Fibroblast of villous mesenchyme (primary cell): ENCODE measurements around the gene PEG3.

DNA sequence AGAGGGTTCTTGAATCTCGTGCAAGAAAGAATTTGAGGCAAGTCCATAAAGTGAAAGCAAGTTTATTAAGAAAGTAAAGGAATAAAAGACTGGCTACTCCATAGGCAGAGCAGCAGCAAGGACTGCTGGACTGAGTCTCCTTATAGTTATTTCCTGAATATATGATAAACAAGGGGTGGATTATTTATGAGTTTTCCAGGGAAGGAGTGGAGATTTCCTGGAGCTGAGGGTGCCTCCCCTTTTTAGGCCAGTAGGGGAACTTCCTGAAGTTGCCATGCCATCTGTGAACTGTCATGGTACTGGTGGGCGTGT, 13.6 kb downstream of the ZSCAN5A start:
- CAGE, long polyA plus RNA: no peak

DNA sequence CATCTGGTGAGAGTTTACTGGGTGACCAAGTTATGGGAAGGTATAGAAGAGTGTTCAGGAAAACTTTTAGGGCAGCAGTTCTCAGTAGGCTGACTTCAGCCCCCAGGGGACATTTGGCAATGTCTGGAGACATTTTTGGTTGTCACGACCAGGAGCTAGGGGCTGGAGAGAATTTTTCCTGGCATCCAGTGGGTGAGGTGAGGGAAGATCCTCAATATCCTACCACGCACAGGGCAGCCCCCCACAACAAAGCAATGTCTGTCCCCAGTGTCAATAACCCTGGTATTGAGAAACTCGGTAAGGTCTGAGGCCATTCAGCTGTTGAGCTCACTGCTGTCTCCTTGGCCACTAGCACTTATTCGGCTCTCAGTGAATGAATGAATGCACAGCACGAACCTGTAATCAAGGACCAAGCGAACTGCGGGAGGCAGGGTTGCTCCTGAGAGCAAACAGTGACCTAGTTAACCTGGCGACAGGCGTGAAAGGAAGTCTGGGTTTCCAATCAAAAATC, 730 bp downstream of the ZSCAN5A start:
- CAGE, long polyA plus RNA: no peak

- CAGE, long polyA plus RNA: no peak
Measured at GRCh38 chr19:56315064-56315658, 522 bp upstream of the ZSCAN5A start.

DNA sequence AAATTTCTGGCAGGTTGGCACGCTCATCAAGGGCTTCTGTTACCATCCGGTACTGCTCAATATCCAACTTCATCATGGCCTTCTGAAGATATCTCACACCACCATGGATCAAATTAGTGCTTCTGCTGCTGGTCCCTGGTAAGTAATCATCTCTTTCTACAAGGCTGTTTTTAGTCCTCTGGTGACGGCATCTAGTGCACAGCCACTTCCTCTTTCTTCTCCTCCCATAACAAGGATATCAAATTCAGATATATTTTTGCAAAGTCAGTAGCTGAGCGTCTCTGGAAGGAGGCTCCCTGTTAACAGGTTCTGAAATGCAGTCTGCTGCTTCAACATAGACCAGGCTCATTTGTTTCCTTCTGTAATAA, 7.2 kb upstream of the ZSCAN5A start:
- CAGE, long polyA plus RNA: no peak

DNA sequence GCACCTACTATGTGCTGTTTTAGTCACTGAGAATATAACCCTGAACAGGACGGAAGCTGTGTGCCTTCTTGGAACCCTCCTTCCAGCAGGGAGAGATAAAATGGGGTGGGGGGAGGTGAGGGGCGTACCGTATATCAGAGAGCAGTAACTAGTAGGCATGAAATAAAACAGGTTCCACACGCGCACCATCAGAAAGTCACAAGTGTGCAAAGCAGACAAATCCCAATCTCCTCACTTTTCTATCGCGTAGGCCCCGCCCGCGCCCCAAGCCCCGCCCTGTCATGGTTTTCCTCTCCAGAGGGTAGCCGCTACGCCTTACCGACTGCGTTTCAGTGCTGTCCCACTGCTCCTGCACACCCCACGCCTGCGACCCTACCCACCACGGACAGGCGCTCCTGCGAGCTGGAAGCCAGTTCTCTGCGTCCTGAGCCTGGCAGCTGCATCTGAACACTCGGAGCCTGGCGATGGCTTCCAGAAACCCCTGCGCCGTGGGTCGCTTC, 464 bp upstream of the ZNF470 start:
- CAGE, long polyA plus RNA: no peak

GRCh38 chr19:56840342-56841522, at the start of gene PEG3:
Gene PEG3, minus strand, starts transcription at chr19:56840726.
- CAGE, long polyA plus RNA: no peak

- CAGE, long polyA plus RNA: no peak
Measured at GRCh38 chr19:56949678-56950161, 109.2 kb upstream of the PEG3 start.

DNA sequence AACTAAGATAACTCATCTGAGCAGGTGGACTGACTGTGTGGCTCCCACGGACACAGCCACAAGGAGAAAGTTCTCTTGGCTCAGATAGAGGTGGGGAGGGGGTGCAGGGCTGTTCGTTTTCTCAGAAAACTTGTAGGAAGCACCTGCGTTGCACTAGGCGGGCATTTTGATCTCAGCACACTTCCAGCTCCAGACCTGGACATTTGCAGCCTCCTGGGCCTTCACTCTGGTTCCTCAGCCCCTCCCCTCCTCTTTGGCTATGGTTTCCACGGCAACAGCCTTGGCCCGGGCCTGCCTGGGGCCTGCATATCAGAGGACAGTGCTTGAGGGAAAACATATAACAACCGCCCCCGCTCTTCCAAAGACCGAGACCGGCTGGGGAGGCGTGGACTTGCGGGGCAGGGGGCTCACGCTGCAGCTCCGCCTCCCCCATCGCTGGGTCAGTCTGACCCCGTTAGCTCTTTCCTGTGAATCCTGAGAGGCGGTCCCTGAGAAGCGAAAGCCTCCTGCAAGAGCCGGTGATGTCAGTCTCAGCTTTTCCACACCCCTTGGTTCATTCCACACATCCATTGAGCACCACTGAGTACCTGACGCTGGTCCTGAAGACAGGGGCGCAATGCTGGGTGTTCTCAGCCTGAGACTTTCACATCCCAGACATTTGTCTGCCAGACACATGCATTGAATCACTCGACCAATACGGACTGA, 125.7 kb upstream of the PEG3 start:
- CAGE, long polyA plus RNA: no peak

GRCh38 chr19:56974106-56974830, 133.7 kb upstream of the PEG3 start:
- CAGE, long polyA plus RNA: no peak

DNA sequence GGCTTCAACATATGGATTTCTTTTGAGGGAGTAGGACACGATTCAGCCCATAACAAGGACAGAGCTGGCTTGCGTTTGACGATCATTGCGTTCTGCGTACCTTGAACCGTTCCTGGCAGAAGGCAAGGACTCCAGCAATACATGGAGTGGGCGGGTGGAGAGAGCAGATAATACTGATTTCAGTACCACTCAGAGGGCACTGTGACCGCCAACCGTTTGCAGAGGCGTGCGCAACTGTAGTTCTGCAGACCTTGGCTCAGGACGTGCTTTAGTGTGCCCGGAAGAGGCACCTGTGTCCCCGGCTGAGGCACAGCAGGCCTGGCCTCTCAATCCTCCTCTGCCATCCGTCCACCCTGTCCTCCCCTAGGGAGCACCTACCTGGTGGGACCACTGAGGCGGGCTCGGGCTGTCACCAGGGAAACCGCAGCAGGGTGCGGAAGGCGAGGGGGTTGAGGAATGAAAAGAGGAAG, 117.6 kb upstream of the USP29 start:
- CAGE, long polyA plus RNA: no peak

DNA sequence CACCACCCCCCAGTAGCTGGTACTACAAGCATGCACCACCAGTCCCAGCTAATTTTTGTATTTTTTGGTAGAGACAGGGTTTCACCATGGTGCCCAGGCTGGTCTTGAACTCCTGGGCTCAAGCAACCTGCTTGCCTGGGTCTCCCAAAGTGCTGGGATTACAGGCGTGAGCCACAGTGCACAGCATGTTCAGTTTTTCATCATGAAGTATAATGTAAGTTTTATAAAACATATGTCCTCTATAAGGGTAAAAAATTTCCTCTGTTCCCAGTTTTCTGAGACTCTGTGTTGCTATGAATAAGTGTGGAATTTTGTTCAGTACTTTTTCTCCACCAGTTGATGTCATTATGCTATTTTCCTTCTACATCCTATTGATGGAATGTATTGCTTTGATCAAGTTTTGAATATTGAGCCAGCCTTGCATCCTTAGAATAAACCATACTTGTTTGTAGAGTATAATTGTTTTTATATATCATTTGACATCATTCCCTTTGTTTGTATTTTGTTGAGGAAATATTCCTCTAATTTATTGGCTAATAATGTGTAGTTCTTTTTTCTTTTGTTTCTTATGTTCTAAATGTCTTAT, 16.3 kb upstream of the AURKC start:
- CAGE, long polyA plus RNA: no peak

DNA sequence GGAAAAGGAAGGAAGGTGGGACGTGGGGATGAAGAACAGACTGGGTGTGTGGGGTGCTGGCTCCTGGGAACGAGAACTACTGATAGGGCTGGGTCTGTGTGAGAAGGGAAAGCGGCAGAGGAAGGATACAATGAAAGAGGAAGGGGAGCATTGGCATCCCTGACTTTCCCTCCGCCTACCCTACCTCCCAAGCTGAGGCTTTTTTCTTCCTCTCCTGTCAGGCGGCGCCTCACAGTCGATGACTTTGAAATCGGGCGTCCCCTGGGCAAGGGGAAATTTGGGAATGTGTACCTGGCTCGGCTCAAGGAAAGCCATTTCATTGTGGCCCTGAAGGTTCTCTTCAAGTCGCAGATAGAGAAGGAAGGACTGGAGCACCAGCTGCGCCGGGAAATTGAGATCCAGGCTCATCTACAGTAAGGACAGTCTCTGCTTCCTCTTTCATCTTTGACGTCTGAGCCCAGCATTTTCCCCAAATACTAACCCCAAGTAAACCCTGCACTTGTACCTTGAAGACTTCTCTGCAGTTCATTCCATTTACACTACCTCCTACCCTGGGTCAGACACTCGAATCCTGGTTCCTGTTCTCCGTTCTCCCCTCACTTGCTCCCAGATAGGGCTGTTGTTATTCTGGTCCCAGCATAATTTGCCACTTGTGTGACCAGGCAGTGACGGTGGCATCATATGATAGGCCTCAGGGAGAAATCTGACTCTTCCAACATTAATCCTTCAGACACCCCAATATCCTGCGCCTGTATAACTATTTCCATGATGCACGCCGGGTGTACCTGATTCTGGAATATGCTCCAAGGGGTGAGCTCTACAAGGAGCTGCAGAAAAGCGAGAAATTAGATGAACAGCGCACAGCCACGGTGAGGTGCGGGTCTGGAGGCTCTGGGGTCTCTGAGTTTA, 1.2 kb downstream of the AURKC start:
- CAGE, long polyA plus RNA: no peak

- CAGE, long polyA plus RNA: no peak
Measured at GRCh38 chr19:57279345-57280197, 714 bp upstream of the ZNF460 start.

GRCh38 chr19:57291678-57291942, 11.3 kb downstream of the ZNF460 start:
- CAGE, long polyA plus RNA: no peak

- CAGE, long polyA plus RNA: no peak
Measured at GRCh38 chr19:57577439-57577980, 1.2 kb downstream of the ZNF416 start.

DNA sequence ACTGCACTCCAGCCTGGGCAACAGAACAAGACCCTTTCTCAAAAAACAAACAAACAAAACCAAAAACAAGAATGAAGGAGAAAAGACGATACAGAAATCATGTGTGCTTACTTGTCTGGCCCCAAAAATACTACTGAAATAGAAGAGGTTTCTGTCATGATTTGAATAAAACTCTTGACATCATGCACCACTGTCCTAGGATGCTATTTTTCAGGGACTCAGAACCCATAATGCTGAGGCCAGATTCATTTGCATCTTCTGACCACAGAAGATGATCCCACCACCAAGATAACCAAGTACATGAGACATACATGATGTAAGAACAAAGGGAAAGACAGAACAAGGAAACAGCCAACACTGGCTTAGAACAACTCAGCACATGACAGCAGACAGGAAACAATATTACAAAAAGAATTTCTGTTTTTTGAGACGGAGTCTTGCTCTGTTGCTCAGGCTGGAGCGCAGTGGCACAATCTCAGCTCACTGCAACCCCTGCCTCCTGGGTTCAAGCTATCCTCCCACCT, 2.5 kb downstream of the ZNF552 start:
- CAGE, long polyA plus RNA: no peak

- CAGE, long polyA plus RNA: no peak
Measured at GRCh38 chr19:57841256-57841827, 8.3 kb upstream of the ZNF587 start.

- CAGE, long polyA plus RNA: no peak
Measured at GRCh38 chr19:57877480-57877792, 11.4 kb downstream of the ZNF814 start.

DNA sequence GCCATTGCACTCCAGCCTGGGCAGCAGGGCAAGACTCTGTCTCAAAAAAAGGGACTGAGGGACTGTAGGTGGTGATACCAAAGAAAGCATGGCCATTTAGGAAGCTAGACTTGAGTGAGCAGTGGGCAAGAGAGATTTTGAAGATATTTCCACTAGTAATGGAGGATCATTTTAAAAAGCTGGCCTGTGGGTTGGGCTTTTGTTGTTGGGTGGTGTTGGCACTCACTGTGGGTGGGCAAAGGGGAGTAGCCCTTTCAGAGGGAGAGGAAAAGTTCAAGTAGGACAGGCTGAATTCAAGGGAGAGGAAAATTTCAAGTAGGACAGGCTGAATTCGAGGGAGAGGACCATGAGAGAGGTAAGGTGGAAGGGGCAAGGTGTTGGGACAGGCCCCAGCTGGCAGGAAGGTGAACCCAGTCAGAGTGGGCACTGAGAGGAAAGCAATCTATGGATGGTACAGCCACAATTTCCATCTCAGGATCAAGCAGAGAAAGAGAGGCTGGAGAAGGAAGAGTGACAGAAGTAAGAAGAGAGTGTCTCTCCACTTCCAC, 1.4 kb upstream of the ZNF606 start:
- CAGE, long polyA plus RNA: no peak

DNA sequence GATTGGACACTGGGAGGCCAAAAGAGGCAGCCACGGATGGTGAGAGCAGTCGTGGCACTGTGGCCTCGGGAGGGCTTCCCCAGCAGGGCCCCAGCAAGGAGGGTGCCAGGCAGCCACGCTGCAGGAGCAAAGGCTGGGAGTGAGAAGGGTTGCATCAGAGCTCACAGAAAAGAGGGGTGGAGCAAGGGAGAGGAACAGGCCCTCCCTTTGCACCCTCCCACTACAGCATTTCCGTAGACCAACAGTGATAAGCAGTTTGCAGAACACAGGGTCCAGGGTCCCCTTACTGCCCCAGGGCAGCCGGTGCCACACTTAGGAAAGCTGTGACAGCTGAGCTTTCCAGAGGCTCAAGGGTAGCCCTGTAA, 5.0 kb downstream of the ZSCAN1 start:
- CAGE, long polyA plus RNA: no peak